Measurements from ENCODE around the genes GALC, PTPN21 and EML5.

GRCh38 chr14:82387394-82387854 is 853.8 kb upstream of the SEL1L start:
- PRO-cap, 2 experiments: no peak in any of the 2 experiments

- PRO-cap, 2 experiments: no peak in any of the 2 experiments
These were observed 970.4 kb upstream of the SEL1L start for GRCh38 chr14:82504147-82504391.

DNA sequence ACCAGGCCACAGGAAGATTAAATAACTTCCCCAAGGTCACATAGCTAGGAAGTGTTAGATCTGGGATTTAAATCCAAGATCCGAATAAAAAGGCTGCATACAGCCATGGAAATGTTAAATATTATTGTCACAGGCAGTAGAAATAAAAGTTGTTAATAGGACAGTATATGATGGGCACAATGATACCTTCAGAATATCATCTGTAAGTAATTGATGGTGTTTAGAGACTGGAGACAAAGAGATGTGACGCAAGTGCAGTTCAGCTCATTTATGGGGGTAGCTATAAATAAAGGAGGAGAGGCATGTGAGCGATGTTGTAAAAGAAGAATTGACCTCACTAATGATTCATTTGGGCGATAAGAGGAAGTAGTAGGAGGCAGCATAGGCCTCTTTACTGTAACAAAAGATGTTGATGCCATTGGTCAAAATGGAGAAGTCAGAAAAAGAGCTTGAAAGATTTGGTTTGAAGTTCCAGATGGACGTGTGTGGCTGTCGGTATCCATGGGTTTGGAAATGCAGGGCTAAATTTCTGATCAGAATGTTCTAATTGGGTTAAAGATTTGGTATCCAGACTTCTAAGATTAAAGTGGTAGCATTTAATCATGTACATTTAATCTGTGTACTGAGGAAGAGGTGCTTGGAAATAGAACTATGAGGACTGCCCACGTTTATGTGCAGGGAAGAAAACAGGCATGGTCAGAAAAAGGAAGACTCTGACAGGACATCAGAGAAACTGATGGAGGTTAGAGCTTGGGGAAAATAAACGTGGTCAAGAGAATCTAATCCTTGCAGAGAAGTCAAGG is 70.1 kb downstream of the FLRT2 start:
- PRO-cap, 2 experiments: no peak in any of the 2 experiments

DNA sequence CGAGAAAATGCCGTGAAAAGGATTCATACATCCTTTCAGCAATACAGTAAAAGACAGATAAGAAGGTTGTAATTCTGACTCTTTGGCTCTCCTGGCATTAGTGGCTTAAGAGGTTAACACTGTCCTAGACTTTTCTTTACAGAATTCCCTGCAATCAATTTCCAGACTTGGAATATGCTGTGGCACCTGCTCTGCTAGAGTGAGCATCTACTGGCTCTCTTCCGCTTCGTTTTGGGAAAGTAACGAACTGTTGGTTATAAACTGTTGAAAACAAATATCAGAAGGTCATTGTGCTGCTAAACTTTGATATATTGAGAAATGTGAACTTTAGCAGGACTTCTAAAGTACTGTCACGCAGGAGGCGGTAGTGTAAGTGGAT is 348.8 kb downstream of the FLRT2 start:
- PRO-cap, 2 experiments: no peak in any of the 2 experiments

GRCh38 chr14:87992716-87993422 is at the start of gene GALC:
GALC (minus strand) TSS chr14:87993182.
- PRO-cap, 2 experiments: peak in 2 of 2 experiments; most common plus-strand start chr14:87993268 (in 2); most common minus-strand start chr14:87992854 (in 2)

DNA sequence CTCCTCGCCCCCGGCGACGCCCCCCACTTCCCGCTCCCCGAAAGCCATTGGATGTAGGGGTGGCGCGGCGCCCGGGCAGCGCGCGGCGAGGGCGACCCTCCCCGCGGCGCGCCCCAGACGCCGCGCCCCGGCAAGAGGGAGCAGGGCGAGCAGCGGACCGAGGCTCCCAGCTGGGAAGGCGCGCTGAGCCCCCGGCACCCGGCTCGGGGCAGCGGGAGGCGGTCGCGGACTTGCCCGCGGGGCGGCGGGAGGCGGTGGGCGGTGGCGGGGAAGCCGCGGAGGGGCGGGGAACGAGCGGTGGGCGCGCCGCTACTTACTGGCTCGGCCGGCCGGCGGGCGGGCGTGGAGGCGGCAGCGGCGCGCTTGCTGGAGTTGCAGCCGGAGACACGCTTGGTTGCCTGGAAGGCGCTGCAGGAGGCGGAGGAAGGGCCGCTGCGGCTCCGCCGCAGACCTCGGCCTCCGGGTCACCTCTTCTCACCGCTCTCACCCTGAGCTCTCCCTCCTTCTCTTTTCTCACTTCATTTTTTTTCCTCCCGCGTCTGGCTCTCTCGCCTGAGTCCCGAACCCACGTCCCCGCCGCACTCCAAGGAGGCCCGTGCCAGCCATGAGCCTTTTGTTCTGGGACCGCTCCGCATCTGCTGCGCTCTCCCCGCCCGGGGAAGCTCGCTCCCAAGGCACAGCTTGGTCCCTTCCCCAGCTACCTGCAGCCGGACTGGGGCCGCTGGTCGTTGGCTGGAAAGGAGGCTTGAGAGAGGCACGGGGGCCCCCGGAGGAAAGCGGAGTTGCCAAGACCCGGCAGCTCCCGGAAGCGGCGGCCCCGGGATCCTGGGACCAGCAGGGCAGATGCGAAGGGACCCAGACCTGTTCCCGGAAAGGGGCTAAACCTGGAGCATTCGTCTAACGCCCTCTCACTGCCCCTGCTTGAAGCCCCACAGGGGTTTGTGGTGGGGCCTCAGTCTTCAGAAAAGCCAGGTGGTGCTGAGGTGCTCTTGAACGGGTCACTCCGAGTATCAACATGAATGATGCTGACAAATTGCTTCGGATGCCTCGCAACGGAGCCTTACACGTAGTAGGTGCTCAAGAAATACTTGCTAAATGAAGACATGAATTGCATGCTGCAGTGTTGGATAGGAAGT is 629 bp upstream of the KCNK10 start:
- PRO-cap, 2 experiments: no peak in any of the 2 experiments

DNA sequence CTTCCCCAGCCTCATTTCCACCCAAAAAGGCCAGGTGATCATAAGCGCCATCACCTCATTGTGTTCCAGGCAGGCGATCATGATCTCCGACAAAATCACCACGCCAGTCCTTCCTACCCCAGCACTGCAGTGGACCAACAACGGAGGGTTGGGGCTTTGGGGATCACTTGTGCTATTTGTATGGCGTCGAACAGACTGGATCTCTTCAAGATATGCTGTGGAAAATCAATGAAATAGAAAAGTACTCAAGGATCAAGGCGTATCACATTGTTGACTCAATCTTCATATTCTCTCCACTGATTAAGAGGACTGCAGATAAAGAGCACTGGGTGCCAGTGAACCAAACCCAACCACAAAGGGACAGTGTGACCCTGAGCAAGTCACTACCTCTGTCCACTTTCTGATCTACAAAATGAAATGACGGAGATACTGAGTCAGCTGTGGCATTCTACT is 83.4 kb downstream of the SPATA7 start:
- PRO-cap, 2 experiments: no peak in any of the 2 experiments

- PRO-cap, 2 experiments: no peak in any of the 2 experiments
These were observed 2.8 kb downstream of the PTPN21 start for GRCh38 chr14:88551848-88552523.

- PRO-cap, 2 experiments: peak in 2 of 2 experiments; most common plus-strand start chr14:88555083 (in 2); most common minus-strand start chr14:88554776 (in 1)
These were observed at the start of gene PTPN21 for GRCh38 chr14:88554449-88555340. PTPN21 (minus strand) TSS chr14:88555007.

DNA sequence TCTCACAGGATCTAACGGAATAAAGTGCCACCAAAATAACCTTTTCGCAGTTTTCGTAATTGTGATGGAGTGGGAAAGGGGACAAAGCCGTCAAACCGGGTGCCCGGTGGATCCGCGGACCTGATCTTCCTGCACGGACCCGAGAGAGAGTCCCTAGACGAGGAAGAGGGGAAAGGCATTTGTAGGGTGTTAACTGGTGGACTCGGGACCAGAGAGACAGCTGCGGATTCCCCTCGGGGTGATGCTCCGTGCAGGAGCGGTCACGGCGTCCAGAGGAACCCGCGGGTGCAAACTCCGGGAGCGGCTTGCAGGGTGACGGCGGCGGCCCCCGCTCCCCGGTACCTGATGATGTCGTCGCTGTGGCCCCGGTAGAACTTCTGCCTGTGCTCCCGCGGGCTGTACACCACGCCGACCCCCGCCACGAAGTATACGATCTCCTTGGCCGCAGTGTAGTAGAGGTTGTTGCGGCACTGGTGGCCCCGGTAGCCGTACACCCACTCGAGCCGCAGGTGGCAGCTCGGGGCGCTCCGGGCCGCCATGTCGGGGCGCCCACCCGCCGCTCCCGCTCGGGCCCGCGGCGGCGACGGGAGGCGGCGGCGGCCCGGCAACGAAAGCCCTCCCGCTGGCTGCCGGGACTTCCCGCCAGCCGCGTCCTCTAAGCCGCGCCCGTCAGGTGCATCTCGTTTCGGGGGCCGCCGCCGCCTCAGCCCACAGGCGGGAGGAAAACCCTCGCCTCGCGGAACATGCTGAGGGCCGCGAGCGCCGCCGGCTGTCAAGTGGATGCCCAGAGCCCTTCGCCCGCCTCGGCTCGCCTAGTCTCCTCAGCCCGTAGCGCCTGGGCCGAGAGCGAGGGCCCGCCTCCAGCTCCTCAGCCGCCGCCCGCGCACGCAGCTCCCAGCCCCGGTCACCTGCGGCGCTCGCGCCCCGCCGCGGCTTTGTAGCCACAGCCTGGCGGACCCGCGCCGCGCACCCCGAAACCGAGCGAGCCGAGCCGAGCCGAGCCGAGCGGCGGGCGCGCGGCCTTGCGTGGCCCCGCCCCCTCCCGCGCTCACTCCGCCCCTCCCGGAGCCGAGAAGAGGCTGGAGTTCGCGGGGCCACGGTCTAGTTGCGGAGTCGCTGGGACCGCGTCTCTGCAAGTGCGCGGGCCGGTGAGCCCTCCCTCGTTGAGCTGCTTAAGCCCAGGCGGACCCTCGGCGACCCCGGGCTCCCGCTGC is at the start of gene EML5:
TSS of gene EML5 (minus strand) at position 989 of the 1,214 bp plus-strand sequence.
- PRO-cap, 2 experiments: peak in 2 of 2 experiments; most common plus-strand start position 1,084 of the sequence (in 2); most common minus-strand start position 910 of the sequence (in 2)

DNA sequence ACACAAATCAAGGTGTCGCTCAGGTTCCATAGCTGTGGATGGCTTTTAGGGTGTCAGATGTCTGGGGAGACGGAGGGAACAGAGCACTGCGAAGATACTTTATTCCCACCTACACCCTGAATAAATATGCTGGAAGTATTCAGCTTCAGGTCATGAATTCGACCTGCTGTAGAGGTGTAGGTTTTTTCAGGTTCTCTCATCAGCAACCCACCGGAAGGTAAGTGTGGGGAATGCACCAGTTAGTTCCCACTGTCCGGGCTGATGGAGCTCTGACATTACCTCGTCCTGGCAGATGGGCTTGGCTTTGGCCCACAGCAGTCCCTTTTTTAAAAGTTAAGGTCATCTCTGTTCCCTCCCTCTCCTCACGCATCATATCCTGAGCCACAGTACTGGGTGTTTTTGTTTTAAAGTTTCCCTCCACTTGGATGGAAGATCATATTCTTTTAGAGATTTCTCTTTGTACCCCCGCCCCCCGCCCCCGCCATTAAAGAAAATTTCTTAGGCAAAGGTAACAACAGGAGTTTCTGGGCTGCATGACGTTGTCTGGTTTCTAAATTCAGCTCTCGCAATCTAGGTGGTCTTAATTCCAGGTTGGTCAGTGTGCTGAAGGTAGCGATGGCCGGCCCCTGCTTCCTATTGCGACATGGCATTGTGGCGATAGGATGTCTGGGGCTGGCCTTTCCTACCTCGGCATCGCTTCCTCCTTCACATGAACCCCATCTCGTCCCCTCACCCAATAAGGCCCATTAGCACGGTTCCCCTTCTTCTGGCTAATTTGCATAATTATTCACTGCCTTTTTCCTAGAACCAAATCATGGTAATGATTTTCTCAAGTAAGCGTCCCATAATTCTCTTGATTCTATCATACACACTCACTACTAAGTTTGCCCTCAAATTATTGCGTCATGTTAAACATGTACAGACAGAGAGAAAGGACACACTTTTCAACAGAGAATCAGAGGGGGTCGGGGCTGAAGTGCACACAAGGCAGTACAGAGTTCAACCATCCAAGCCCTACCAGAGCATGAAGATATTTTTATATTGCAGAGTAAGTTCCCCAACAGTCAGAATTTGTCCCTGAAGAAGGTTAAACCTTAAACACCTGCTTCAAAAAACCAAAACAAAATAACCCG is 256.9 kb downstream of the FOXN3 start:
- PRO-cap, 2 experiments: no peak in any of the 2 experiments

DNA sequence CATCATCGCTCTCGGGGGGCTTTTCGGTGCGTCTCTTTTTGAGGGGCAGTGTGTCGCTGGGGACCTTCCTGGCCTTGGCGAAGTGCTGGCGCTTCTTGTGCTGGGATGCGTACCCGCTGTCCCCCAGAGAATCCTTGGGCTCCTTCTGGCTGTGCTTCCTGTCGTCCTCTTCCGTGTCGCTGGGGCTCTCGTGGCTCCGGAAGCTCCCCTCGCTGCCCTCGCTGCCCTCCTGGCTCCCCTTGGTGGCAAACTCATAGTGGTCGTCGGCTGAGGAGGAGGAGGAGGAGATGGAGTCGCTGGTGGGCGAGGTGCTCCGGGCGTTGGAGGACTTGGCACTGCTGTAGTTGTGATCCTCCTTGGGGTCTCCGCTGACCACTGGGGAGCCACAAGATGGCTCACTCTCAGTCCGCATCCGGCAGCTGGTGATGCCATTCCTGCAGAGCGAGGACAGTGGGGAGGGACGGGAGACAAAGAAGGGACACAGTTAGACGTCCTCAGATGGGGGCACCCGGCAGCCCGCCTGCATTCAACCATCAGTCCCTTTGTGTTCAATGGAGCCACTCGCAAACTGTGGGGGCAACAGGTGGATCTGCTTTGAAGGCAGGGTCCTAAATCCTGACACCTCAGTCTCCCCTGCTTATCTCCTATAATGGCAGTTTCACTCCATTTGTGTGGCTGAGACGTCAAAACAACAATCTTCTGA is 254.3 kb downstream of the FOXN3 start:
- PRO-cap, 2 experiments: no peak in any of the 2 experiments

- PRO-cap, 2 experiments: no peak in any of the 2 experiments
These were observed 197.0 kb downstream of the FOXN3 start for GRCh38 chr14:89219934-89220459.

GRCh38 chr14:89220955-89221692 is 195.9 kb downstream of the FOXN3 start:
- PRO-cap, 2 experiments: no peak in any of the 2 experiments

- PRO-cap, 2 experiments: no peak in any of the 2 experiments
These were observed 188.3 kb downstream of the FOXN3 start for GRCh38 chr14:89228685-89229259.

DNA sequence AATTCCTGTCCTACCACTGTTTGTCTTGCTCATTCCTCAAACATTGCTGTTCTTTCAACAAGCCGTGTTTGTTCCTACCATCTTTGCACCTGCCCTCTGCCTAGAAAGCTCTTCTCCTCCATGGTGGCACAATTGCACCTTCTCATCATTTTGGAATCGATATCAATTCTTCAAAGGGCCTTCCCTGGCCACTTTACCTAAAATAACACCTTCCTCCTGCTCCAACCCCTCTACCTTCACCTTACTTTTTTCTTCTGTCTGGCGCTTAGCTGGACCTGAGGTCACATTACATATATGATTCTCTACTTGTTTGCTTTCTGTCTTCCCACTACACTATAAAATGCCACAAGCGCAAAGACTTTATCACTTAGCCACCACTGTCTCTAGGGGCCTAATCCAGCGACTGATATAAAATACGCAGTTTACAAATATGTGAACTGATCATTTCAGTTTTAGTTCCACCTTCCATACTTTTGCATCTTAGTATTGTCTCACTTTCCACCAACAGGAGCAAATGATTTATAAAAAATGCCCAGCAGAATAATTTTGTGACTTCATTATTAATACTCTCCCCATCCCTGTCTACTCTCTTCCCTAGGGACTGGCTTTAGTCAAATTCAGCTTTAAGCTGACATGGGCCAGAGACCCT is 169.0 kb downstream of the FOXN3 start:
- PRO-cap, 2 experiments: no peak in any of the 2 experiments

DNA sequence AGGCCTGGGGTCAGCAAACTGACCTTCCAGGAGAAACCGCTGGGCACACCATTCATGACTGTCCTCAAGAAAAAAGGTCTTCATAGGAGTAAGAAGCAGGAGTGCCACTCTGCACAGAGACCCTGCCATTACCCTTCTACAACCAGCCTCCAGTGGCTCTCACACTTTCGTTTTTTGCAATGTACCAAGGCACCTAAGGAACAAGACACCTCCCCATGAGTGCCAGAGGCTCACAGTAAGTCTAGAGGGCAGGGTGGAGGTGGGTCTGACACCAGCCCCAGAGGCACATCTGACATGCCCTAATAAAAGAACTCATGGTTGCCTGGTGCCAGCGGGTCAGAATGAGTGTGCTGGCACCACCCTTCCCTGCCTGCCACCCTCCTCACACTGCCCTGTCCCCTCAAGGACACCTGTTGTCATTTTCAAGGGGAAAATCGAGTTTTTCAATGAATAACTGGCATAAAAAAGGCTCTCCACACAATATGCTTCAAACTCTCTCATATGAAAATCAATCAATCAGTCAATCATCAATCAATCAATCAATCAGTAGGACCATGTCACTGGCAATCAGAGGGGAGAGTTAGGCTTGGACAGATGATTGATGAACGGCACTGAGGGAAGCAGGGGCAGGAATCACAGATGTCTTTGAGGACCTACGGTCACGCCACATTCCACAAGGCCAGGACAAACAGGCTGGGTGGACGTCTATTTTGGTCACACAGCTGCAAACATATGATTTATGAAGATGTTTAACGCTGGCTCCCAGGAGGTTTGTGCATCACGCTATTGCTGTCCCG is 161.1 kb downstream of the FOXN3 start:
- PRO-cap, 2 experiments: no peak in any of the 2 experiments

DNA sequence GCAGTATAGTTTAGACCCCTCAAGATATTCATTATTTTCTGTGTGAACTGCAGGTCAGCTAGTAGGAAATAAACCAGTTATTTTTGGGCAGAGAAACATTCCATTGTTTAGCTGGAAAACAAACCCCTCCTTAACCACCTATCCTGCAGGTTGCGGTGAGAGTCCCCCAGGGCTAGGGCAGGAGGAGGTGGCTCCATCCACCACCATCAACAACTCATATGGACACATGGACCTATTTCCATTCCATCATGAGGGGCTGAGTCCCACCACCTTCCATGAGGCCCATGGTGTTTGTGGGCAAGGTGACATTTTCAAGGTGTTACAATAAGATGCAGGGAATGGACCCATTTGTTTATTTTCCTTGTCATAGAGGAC is 160.1 kb downstream of the FOXN3 start:
- PRO-cap, 2 experiments: no peak in any of the 2 experiments

DNA sequence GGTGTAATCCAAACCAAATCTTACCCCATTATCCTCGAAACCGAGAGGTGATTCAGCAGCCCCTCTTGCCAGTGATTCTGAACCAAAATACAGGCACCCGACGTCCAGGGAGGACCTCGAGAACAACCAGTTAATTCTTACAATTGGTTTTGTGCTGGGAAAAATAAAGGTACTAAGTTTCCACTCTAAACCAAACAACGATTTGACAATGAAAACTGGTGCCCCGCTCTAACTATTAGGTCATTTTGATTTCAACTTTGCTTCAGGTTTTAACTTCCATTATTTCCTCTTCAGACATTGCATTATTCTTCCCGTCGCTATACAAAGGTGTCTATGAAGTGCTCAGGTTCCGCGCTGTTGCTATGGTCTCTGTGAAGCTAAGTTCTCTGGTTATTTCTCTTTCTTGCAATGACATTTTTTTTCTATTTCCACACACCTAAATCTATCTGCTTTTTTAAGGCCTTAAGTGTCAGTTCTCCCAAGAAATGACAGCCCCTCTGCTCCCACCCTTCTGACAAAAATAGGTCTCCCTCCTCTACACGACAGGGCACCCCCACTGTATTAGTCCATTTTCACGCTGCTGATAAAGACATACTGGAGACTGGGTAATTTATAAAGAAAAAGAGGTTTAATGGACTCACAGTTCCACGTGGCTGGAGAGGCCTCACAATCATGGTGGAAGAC is 139.4 kb downstream of the FOXN3 start:
- PRO-cap, 2 experiments: no peak in any of the 2 experiments

- PRO-cap, 2 experiments: no peak in any of the 2 experiments
These were observed 124.8 kb downstream of the FOXN3 start for GRCh38 chr14:89292095-89292775.